ENCODE data around the gene EDNRB.

GRCh38 chr13:76882377-76882813, 3.8 kb downstream of the KCTD12 start:
- RRBS, result no CpG with 5 or more reads among the region's 4 CpGs

DNA sequence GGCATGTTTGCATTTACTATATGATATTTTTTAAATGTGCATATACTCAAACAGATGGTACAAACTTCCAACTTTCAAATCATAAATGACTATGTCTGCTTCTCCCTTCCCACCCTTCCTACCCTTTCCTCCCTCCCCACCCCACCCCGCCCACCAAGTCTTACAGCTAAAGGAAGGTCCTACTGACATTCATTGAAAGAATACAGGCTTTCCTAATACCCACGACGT, 2.3 kb downstream of the KCTD12 start:
- RRBS, result no CpG with 5 or more reads among the region's 3 CpGs

DNA sequence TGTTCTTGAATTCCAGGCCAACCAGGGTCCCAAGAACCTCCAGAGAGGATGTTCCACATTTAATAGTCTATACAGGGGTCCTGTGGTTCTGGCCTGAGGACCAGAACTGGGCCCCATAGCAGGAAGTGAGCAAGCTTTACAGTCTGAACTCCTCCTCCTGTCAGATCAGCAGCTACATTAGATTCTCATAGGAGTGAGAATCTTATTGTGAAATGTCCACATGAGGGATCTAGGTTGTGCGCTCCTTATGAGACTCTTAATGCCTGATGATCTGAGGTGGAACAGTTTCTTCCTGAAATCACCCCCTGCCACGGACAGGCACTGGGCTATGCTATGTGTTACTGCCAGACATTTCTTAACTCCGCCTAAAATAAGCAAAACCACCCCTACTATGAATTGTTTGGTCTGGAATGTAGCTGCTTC, 4.7 kb downstream of the FBXL3 start:
- RRBS, result no CpG with 5 or more reads among the region's 3 CpGs

- RRBS, result no CpG with 5 or more reads among the region's 3 CpGs
These were observed 122.9 kb upstream of the FBXL3 start for GRCh38 chr13:77149643-77150390.

GRCh38 chr13:77157881-77158242, 130.9 kb upstream of the FBXL3 start:
- RRBS, result no CpG with 5 or more reads among the region's 2 CpGs

- RRBS, result no CpG with 5 or more reads among the region's 1 CpG
These were observed 83.2 kb downstream of the MYCBP2 start for GRCh38 chr13:77243804-77244065.

DNA sequence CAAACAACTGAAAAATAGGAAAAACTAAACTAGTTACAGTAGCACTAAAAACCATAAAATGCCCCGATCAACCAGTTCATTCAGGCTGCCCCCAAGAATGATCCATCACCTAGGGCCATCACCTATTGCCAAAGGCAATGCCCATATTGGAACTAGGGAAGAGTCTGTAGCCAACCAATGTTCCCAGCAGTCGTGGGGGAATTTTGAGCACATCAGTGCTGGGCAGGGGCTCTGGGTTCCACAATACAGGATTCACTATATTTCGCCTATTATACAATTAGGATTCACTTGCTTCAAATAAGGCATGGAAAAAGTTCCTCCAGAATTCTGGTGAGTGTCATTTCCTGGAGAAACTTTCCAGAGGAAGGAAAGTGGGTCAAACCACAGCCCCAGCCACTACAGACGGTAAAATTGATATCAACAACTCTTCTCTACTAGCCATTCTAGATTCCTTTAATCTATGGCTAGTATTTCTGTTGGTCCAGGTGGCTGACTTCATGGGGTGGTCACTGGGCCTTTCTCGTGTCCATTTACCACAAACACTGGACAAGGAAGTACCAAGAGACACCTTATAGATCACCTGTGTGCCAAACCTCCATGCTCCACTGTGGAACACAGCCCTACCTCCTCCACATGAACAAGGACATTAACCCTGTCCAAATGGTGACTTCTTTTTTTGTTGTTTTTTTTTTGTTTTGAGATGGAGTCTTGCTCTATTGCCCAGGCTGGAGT, 10.5 kb downstream of the MYCBP2 start:
- RRBS, result no CpG with 5 or more reads among the region's 5 CpGs

- RRBS, result no CpG with 5 or more reads among the region's 10 CpGs
These were observed 12.3 kb upstream of the MYCBP2 start for GRCh38 chr13:77338772-77339988.

- RRBS, result no CpG with 5 or more reads among the region's 3 CpGs
These were observed 102.3 kb upstream of the MYCBP2 start for GRCh38 chr13:77429210-77429651.

DNA sequence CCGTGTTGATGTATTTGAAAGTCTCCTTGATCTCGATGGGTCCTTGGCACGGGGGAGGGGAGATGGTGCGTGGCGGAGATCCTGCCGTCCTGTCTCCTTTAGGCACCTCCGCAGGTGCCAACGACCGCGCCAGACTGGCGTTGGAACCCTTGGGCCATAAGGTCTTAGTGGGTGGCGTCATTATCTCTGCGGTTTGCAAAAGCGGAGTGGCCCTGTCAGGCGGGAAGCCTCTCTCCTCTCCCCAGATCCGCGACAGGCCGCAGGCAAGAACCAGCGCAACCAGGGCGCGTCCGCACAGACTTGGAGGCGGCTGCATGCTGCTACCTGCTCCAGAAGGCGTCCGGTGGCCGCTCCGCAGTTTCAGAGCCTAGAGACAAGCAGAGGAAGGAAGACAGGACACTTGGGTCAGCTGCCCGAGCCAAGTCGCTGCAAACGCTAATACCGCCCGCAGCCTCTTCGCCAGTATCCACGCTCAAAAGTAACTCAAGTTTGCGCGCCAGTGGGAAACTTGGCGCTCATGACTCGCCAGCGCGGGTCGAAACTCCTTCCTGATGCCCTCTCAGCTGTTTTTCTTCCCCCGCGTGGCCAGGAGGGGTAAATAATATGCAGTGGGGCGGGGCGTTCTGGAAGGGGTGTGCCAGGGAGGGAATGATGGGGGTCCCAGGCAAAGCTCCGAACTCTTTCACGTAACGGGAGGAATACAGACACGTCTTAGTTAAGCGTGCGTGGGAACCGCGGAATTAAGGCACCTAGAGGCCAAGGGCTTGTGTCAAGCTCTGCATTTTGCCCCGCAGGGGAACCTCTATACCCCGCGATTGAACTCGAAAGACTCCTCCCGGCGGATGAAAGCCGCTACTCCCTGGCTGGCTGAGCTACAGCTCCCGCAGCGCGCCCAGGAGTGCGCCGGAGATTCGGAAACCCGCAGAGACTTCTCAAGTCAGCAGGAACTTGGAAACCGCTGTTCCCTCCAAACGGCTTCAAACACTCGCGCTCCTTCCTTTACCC, at the start of gene EDNRB:
EDNRB (minus strand) TSS at position 574 of the 1,005 bp plus-strand sequence.
- RRBS, result 2% methylated on average over 8 of the region's 71 CpGs

DNA sequence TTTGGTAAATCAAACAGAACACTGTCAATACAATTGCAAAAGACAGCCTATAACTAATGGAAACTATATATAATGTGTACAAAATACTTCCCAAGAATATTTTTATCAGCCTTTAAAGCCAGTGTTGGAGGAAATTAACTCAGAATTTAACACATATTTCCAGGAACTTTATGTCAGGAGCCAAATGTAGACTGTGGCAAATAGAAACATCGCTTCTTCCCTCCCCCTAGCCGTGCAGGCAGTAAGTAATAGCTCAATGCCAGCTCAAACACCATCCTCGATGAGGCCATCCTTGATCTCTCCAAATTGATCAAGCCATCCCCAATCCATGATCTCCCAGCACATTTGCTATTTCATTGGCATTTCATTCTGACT, 1.3 kb downstream of the OBI1 start:
- RRBS, result no CpG with 5 or more reads among the region's 3 CpGs

- RRBS, result no CpG with 5 or more reads among the region's 2 CpGs
These were observed 304.1 kb downstream of the SPRY2 start for GRCh38 chr13:80036839-80037121.

DNA sequence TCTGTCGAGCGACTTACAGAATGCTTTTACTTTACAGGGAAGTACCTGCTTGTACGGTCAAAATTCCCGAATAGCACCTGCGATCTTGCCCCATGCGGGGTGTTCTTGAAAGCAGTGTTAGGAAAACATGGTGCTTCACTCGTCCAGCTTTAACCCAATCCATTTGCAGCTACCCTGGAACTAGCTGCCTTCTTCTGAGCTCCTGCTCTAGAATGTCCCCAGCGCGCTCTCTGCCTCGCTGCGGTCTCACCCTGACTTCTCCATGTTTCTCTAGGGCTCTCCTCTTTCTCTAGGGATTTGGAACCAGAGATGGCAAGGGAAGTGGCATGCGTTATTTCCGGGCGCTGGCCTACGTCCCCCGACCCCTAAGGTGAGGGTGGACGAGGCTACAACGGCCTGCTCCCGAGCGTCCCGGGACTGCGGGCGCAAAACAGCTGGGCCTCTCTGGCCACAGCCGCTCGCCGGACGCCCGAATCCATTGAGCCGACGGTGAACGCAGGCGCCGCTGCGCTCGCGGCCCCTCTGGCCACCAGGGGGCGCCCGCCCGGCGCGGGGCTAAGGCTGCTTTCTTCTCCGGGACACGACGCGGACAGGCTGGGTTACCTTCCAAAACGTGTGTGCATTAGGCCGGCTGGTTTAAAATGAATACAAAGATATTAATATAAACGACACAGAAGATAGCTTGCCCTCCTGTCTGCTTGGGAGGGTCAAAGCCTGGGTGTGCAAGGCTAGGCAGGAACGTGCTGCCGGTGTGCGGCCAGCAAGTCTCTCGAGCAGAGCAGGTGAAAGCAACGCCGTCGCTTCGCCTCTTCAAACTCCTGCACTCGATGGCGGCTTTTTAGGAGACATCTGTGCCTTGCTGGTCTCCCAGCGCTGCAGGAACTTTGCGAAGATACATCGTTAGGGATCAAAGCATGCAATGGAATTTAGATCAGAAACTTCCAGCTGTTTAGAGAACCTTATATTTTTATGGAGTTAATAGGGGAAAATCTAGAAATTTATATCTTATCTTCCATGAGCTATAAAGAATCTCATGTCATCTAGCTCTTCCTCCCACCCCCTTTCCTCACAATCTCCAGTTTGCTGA, 1.9 kb upstream of the SPRY2 start:
- RRBS, result 1% methylated on average over 30 of the region's 61 CpGs

DNA sequence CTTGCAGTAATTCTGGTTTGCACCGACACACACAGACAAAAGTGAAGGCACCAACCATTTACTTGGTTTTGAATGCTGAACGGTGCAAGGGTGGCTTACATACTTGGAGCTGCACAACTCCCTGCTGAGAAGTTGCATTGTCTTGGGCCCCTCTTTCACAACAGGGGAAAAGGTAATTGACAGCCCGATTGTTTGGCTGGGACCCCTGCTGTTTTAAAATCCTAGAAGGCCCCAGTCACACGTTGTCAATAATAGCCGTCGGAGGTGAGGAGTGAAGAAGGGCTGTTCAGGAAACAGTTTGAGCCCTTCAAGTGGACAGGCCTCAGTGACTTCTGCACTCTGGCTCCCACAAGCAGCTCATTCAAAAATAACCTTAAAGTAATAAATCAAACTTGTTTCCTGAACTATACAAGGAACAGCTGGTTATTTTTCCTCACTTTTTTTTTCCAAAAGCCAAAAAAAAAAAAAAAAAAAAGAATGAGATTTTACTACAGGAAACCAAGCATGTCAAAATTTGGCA, 18.9 kb upstream of the SPRY2 start:
- RRBS, result no CpG with 5 or more reads among the region's 6 CpGs

DNA sequence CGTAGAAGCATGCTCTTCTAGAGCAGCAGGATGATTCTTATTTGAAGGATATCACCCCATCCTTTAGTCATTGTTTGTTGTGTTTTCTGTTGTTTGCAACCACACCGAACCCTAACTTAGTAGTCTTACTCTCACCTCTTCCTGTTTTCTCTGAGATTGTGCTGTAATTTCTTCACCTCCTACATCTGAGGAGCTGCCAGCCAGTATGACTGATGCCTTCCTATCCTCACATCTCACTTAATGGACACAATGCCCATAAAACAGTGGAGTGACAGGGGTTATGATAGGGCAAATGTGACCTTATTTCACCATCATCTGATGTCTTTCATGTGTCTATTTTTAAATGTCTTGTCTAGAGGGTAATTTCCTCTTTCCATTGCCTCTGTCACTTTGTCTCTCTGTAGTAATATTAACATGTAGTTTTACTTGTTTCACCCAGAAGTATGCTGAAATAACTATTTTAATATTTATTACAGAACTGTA, 103.3 kb upstream of the SPRY2 start:
- RRBS, result no CpG with 5 or more reads among the region's 2 CpGs

DNA sequence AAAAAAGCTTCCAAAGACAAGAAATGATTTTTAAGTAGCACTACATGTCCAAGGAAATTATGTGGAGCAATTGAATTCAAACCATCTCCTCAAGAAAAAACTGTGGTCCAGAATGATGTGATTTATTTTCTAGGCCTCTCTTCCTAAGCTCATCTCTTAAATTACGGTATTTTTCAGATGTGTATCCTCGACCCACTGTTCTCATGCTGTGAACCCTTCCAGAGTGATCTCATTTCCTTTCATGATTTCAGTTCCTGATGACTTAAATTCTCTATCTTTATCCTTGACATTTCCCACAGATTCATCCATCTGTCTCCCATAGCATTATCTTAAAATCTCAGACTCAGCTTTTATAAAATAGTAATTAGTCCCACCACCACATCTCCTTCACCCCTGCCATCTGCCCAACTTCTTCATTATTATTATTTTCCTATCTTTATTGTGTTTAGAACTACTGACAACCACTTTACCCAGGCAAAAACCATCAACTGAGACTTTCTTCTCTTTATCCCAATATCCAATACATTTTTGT, 117.7 kb upstream of the SPRY2 start:
- RRBS, result no CpG with 5 or more reads among the region's 2 CpGs

GRCh38 chr13:80486313-80486841, 145.5 kb upstream of the SPRY2 start:
- RRBS, result no CpG with 5 or more reads among the region's 3 CpGs

DNA sequence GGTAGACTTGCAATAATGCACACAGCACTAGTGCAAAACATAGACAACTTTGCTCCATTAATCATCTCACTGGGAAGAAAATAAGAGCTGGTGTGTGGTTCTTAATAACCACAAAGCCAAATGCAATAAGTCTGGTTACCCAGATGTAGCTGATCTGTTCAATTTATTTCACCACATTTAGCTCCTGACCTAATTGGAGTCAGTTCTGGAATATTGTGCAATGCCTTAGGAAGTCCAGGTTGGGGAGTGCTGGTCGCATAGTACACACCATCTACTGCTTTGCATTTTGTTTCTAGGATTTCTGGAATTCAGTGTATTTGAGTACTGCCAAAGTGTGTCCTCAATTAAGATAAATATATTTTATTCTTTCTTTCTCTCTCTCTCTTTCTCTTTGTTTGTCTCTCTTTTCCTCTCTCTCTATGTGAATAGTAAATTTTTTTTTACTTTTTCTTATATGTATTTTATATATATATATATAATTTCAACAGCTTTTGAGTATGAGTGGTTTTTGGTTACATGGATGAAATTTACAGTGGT, 483.4 kb upstream of the SPRY2 start:
- RRBS, result no CpG with 5 or more reads among the region's 1 CpG

GRCh38 chr13:87516764-87517104, 154.4 kb upstream of the SLITRK5 start:
- RRBS, result no CpG with 5 or more reads among the region's 1 CpG

- RRBS, result no CpG with 5 or more reads among the region's 1 CpG
These were observed 1747.9 kb upstream of the GPC5 start for GRCh38 chr13:89650635-89650834.

All from brain (tissue), 1 donor.